A673 (cell line): ENCODE data around the genes C11orf98, SLC22A8 and RTN3.

GRCh38 chr11:62556141-62557185, 9.9 kb upstream of the AHNAK start:
- PRO-cap = bidirectional peak, plus-strand start at chr11:62556421, minus-strand start at chr11:62556238

GRCh38 chr11:62575115-62575471, 1.4 kb upstream of the EEF1G start:
- PRO-cap = no peak

DNA sequence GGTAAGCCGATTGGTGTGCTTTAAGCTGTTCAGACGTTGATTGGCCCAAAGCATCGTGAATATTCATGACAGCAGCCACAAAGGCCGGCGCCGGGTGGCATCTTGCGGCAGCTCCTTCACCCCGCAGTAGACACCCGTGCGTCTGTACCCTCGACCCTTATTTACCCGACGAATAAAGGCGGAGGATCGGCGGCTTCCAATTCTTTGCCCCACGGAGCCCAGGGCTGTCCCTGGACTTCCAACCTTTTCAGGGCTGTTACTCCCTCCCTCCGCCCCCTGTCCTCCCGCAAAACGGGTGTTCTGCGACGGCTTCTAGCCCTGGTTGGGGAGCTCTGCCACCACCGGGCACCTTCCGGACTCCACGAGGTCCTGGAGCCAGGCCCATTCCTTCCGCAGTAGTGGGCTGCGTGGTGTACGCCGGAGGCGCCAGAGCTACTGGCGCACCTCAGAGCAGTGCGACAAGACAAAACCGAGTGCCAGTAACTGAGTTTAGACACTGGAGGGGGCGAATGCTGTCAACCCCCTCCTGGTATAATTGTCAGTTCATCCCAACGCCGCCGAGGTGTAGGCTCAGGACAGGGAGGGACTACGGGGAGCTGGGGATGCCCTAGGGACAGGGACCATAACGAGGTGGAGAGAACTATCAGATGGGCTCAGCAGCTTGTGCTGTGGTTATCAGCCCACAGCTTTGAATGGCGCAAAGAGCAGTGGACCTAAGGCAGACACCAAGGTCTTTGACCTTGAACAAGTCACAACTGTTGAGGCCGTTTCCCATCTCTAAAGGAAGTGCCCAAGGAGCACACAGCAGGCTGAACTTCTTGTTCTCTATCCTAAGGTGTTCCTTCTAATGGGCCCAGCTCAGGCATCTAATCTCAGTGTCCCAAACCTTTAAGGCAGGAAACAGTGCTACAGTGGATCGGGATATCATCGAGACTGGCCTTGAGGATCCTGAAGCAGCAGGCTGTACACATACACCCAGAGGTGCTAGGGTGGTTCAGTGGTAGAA, 711 bp upstream of the TUT1 start:
- PRO-cap = bidirectional peak, plus-strand start at position 107 of the sequence, minus-strand start outside the sequence; bidirectional peak, plus-strand start at position 393 of the sequence, minus-strand start at position 437 of the sequence

DNA sequence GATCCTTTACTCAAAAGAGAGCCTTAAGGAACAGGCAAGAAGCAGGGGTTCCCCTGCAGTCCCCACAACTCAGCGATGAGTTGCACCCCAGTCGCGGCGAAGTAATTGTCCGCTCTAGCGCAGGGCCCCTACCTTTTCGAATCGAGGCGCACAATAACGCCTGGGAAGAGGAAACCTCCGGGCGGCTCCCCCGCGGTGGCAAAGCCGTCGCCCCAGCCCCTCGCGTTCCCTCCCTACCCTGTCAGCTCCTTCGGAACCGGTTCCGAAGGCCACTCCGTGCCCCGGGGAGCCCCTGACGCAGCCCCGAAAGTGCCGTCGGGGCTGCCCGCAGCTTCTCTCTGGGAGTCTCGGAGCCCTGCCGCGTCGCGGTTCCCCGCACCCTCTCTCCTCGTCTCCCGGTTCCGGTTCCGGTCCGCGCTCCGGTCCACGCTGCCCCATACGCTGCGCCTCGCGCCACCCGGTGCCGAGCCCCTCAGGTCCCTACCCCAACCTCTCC, 726 bp downstream of the MTA2 start:
- PRO-cap = bidirectional peak, plus-strand start at position 437 of the sequence, minus-strand start at position 390 of the sequence

DNA sequence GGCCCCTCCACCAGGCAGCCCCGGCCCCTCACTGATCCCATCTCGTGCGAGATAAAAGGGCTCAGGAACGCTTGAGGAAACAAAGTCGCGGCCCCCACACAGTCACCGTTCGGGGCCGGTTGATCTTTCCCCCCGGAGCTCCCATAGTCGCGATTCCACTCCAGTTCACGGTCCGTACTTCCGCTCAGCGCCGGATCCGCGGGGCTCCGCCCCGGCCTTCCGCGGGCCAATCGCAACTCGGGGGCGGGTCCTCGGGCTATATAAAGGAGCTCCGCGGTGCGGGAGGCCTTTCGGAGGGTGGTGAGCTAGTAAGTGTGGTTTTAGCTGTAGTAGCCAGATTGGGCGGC, at the start of gene C11orf98:
C11orf98 (minus strand) TSS at position 186 of the 347 bp plus-strand sequence.
- PRO-cap = bidirectional peak, plus-strand start at position 288 of the sequence, minus-strand start at position 186 of the sequence

DNA sequence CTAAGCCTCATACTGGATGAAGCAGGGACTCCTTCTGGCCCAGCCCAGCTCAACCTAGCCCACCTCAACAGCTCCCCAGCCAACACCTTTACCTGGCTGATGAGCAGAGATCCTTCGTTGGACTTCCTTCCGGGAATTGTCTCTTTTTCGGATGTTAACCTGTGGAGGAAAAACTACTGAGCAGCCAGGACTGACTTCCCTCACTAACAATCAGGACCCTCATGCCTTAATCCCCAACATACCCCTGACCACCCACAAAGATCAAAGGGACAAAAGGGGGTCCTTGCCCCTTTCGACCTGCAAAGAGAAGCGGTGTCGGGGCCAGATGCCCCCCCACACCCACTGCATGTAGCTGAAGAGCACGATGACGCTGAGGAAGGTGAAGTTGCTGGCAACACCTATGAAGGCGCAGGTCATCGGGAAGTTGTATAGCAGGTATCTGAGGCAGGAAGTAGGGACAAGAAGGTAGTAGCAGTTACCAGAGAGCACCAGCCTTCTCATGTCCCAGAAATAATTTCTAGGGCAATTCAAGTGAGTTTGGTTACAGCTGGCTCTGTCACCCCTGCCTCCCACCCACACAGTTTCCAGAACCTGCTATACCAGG, 1.8 kb upstream of the LRRN4CL start:
- PRO-cap = no peak

DNA sequence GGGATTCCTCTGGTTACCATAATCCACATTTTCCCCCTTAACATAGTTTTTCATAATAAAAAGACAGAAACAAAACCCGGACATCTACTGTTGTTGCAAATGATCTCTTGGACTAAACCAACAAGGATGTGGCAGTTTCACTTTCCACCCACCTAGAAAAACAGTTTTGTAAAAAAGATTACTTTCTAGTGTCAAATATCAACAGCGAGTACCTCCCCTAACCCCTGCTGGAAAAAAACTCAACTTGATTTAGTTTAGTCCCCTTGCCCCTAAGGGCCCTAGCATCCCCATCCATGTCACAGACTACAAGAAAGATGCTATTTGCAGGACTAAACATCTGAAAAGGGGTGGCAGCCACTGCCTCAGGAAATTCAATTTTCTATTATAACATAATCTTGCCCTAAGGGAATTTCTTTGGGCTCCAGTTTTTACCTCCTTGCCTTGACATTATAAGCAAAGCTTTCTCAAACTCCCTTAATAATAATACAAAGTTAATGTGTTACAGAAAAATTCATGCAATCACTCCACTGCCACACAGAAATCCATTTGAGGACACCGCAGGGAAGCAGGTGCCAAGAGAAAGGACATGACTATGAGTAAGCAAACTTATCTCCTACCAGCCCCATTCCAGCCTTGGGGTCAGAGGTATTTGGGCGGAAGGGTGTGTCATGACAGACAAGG, 5.6 kb downstream of the GNG3 start:
- PRO-cap = no peak

GRCh38 chr11:62762785-62763099, 1.4 kb downstream of the POLR2G start:
- PRO-cap = no peak

DNA sequence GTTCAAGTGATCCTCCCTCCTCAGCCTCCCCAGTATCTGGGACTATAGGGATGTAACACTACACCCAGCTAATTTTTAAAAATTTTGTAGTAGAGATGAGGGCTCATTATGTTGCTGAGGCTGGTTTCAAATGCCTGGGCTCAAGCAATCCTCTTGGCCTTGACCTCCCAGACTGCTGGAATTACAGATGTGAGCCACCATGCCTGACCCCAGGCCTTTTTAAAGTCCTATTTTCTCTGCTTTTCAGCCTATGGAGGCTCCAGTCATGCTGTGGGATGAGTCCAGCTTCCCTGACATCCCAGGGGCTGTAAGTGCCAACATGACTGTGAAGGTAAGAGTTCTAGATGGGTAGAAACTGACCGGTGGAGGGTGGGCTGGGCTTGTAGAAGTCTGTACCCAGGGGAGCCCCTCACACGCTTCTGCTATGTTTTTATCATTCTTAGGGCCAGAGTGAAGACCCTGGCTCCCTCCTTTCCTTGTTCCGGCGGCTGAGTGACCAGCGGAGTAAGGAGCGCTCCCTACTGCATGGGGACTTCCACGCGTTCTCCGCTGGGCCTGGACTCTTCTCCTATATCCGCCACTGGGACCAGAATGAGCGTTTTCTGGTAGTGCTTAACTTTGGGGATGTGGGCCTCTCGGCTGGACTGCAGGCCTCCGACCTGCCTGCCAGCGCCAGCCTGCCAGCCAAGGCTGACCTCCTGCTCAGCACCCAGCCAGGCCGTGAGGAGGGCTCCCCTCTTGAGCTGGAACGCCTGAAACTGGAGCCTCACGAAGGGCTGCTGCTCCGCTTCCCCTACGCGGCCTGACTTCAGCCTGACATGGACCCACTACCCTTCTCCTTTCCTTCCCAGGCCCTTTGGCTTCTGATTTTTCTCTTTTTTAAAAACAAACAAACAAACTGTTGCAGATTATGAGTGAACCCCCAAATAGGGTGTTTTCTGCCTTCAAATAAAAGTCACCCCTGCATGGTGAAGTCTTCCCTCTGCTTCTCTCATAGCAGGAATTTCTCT, 7.5 kb downstream of the SLC3A2 start:
- PRO-cap = unidirectional peak, plus-strand start at position 618 of the sequence

- PRO-cap = no peak
These were observed 9.0 kb downstream of the SLC3A2 start for GRCh38 chr11:62889291-62890541.

DNA sequence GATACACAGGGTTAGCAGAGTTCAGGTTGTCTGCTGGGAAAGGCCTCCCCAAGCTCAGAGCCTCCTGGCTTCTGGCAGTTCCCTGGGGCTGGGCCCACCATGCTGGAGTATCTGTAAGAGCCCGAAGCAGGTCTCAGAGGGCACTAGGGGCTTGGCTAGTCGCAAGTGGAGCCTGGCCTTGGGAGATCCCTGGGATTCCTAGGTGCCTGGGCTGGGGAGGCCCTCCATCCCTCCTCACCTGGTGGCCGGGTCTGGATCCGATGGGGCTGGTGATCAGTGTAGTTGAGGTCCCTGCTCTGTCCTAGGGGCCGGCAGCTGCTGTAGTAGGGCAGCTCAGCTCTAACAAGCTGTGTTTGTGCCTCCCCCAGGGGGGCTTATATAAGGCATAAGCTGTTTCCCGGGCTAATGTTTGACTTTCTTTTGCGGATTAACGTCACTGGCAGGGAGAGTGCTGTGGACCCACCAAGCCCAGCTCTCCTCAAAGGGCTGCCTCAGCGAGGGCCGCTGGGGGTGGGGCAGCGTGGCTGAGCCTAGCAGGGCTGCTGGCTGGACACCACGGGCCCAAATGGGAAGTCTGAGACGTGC, at the start of gene SLC22A8:
SLC22A8 (minus strand) TSS at position 351 of the 585 bp plus-strand sequence.
- PRO-cap = no peak

DNA sequence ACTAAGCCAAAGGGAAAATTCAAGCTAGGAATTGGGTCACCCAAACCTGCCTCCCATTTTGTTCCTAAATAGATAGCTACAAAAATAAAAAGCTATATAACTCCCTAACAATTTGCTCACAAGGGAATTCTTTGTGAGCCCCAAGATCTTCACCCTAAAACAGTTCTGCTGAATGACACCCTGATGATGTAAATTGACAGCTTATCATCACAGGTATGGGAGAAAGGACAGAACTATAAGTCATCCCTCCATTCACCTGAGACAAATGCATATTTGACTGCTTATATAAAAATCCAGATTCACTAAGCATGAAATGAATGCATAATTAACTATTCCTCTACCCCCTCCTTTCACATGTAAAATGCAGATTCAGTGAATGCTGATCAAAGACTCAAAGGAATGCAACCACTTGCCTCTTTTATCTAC, 4.7 kb upstream of the PLAAT4 start:
- PRO-cap = no peak

DNA sequence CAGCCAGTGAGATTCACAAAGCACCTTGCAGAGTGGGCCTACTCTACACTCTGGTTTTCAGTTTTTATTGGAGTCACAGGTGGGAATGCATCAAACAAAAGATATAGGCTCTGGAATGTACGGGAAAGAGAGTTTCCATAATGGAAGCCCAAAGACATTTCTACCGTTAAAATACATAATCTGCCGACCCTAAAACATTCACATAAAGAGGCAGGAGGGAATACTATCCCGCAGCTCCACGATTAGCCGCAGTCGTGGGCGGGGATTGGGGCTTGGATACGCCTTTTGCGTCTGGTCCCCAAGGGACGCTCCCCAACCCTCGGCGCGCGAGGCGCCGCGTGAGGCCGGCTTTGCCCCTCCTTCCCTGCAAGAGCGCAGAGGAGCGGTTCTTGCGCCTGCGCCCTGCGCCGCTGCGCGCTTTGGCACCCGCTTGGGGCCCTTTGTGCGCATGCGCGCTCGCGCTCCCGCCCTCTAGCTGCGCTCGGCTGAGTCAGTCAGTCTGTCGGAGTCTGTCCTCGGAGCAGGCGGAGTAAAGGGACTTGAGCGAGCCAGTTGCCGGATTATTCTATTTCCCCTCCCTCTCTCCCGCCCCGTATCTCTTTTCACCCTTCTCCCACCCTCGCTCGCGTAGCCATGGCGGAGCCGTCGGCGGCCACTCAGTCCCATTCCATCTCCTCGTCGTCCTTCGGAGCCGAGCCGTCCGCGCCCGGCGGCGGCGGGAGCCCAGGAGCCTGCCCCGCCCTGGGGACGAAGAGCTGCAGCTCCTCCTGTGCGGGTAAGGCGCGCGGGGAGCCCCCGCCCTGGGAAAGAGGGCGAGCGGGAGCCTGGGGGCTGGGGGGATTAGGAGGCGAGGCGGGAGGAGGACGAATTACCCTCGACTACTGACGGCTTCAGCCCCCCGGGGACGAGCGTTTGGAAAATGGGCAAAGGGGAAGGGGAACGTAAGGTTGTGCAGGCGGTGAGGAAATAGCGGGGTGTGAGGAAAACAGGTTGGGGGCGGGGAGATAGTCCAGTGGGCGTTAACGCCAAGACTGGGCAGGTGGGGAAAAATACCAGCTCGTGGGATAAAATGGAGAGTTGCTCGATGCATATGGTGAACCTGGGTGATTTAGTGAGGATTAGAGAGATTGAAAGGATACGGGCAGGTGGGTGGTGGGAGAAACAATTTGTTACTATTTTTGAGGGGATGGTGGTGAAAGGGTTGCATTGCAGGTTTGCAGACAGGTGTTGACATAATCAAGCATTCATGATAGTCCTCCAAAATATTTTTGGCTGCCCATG, at the start of gene RTN3:
RTN3 (plus strand) TSS at position 497 of the 1,281 bp plus-strand sequence.
- PRO-cap = bidirectional peak, plus-strand start at position 497 of the sequence, minus-strand start at position 352 of the sequence; bidirectional peak, plus-strand start at position 630 of the sequence, minus-strand start at position 687 of the sequence; bidirectional peak, plus-strand start at position 1,012 of the sequence, minus-strand start at position 735 of the sequence

GRCh38 chr11:63767969-63768577, 502 bp downstream of the ZFTA start:
- PRO-cap = unidirectional peak, plus-strand start at chr11:63768392; unidirectional peak, plus-strand start at chr11:63768482

GRCh38 chr11:63813925-63814414, 714 bp downstream of the SPINDOC start:
- PRO-cap = no peak

DNA sequence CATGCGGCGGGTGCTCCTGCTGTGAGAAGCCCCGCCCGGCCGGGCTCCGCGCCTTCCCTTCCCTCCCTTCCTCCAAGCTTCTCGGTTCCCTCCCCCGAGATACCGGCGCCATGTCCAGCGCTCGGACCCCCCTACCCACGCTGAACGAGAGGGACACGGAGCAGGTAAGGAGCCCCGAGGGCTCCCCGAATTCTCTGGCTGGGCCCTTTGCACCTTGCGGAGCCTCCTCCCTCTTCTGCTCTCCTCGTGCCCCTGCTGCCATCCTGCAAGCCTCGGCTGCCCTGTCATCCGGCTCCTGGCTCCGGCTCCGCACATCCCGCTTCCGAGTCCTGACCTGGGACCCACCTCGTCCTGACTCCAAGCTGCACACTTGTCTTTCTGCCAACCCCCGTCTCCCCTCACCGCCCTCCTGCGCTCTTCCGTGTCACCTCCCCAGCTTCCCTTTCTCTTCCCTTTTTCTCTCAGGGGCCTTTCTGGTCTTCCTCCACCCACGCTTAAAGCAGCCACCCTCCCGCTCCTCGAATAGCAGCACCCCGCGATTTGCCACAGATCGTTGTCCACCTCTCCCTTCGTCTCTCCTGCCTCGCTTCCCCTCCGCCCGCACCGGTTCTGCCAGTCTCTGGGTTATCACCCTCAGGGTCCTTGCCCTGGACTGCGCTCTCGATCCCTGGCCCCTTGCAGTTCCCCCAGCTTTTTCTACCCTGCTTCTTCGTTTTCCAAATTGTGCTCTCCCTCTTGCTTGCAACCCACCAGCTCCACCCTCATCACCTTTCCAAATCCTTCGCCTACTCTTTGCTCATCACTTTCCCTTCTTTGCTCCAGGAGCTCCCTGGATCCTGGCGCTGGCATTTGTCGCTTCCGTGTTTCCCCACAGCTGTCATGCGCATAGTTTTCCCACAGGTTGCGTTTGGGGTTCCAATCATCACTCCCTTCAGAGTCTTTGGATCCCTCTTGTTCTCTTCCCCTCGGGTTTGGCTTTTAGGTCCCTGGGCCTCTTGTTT, 787 bp downstream of the MARK2 start:
- PRO-cap = no peak

GRCh38 chr11:63899676-63900122, 17.3 kb downstream of the RCOR2 start:
- PRO-cap = no peak

DNA sequence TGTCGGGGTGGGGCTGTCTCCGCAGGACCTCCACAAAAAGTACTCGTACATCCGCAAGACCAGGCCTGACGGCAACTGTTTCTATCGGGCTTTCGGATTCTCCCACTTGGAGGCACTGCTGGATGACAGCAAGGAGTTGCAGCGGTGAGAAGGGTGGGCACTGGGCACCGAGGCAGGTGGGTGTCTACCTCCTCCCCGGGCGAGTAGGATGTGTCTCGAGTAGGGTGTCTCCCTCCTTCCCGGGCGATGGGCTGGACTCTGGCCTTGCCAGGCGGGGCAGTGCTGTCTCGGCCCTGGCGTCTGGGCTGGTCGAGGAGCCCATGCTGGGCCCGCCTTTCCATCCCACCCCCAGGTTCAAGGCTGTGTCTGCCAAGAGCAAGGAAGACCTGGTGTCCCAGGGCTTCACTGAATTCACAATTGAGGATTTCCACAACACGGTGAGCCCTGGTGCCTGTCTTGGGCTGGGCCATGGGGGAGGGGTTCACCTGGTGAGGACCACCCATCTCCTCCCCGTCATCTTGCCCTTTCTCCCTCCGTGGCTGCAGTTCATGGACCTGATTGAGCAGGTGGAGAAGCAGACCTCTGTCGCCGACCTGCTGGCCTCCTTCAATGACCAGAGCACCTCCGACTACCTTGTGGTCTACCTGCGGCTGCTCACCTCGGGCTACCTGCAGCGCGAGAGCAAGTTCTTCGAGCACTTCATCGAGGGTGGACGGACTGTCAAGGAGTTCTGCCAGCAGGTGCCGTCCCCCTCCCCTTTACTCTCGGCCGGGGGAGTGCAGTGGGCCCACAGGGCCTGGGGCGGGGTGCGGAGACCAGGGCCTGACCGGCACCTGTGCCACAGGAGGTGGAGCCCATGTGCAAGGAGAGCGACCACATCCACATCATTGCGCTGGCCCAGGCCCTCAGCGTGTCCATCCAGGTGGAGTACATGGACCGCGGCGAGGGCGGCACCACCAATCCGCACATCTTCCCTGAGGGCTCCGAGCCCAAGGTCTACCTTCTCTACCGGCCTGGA, 10.6 kb downstream of the OTUB1 start:
- PRO-cap = no peak

DNA sequence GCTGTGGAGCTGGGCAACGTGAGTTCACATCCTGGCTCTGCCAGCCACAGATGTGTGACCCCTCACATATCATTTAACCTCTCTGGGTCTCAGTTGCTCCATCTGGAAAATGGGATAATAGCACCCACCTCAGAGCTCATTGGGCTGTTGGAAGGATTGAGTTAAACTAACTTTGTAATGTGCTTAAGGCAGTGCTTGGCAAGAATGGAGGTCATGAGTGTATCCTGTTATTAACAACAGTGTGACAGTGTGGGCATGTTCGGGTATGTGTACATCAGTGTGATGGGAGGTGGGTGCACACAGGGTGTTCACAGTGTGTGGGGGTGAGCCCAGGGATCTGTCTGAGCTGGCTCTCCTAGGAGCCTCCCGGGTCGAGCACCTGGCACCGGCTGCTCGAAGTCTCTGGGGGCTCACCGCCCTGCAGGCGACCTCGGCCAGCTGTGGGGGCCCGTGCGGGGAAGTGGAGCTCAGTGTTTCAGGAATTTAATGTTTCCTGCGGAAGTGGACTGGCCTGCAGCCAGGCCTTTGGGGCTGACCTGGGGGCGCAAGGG, 15.7 kb downstream of the OTUB1 start:
- PRO-cap = no peak

- PRO-cap = no peak
These were observed 7.9 kb upstream of the FLRT1 start for GRCh38 chr11:64027849-64028169.